Jejunum (tissue), 1 donor: Measurements from ENCODE around the genes CASD1 and PPP1R9A.

- PRO-cap: no peak
Measured at GRCh38 chr7:94392052-94392566, 2.6 kb upstream of the COL1A2 start.

DNA sequence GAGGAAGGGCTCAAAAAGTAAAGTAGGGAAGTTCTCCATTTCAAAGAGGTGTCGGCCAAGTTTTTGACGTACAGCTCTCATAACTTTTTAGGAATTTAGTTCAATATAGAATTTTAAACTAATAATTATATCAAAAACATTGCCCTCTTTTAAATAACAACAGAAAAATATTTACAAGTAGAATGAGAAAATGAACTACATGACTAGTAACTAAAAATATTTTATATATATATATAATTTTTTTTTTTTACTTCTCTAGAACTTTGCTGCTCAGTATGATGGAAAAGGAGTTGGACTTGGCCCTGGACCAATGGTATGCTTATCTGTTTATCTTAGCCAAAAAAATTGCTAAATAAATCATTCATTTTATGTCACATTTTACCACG, 6.6 kb downstream of the COL1A2 start:
- PRO-cap: no peak

DNA sequence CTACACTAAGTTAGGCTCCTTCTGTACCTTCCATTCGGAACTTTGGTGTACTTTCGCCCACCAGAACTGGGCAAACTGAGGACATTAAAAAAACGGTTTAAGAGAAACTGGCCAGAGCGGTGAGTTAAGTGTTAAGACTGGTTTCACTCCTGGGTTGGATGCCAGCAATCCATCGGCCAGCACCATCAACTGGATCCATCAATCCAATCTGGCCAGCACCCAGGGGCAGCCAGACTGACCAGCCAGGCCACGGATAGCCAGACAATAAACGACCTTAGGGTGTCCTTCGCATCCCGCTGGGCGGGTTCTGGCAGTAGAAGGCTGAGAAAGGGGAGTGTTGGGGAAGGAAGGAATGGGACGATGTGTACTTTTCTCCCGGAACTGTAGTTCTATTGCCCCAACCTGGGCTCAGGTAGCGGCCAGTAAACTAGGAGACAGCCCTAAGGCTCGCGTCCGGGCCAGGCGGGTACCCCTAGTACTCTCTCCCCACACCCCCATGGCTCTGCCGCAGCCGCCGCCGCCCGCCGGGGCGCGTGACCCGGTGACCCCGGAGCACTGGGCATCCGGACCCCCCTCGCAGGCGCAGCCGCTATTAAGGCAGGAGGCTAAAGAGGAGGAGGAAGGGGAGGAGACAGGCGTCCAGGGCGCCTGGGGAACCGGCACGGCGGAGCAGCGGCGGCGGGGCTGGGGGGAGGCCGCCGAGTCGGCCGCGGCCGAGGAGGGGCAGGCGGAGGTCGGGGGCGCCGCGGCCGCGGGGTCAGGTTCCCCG, at the start of gene CASD1:
Gene CASD1 (plus strand): TSS at position 629 of the 769 bp plus-strand sequence.
- PRO-cap: bidirectional peak, plus-strand start at position 638 of the sequence, minus-strand start at position 498 of the sequence

- PRO-cap: no peak
Measured at GRCh38 chr7:94511781-94512337, 2.2 kb downstream of the CASD1 start.

- PRO-cap: no peak
Measured at GRCh38 chr7:94529352-94529986, 19.9 kb downstream of the CASD1 start.

GRCh38 chr7:94530825-94531632, 21.4 kb downstream of the CASD1 start:
- PRO-cap: no peak

GRCh38 chr7:94654858-94655435, 986 bp downstream of the SGCE start:
- PRO-cap: no peak

DNA sequence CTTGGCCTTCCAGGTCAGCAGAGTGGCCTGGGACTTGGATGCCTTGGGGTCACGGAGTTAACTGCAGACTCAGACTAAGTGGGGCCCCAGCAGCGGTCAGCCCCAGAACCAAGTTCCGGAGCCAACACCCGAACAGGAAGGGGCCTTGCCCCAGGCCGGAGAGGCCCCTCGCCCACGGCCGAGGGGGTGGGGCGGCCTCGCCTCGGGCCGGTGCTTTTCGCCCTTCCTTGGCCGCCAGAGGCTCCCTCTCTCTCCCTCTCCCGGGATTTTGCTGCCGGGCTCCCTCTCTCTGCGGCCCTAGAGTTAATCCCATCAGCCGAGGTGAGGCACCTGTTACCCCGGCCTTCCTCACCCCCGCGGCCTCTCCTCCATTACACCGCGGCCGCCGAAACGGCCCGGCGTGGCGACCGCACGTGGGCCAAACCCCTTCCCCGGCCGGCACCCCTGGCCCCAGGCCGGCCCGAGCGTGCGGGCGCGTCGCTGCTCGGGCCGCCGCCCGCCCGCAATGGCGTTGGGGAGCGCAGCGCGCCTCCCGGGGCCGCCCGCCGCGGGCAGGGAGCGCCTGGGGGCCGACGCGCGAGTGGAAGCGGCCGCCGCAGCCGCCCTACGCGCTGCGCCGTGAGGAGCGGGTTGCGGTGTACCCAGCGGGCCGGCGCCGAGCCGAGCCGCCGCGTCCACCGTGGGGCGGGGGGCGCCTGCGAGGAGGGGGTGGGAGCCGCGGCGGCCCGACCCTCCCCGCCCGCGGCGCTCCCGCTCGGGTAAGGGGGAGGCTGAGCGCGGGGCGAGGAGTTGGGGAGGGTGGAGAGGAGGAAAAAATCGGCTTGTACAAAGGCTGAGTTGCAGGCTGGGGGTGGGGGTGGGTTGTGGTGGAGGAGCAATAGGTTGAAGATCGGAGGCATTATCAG, at the start of gene PPP1R9A:
Gene PPP1R9A (plus strand): TSS at position 213 of the 905 bp plus-strand sequence.
- PRO-cap: unidirectional peak, minus-strand start at position 507 of the sequence; bidirectional peak, plus-strand start outside the sequence, minus-strand start at position 760 of the sequence

DNA sequence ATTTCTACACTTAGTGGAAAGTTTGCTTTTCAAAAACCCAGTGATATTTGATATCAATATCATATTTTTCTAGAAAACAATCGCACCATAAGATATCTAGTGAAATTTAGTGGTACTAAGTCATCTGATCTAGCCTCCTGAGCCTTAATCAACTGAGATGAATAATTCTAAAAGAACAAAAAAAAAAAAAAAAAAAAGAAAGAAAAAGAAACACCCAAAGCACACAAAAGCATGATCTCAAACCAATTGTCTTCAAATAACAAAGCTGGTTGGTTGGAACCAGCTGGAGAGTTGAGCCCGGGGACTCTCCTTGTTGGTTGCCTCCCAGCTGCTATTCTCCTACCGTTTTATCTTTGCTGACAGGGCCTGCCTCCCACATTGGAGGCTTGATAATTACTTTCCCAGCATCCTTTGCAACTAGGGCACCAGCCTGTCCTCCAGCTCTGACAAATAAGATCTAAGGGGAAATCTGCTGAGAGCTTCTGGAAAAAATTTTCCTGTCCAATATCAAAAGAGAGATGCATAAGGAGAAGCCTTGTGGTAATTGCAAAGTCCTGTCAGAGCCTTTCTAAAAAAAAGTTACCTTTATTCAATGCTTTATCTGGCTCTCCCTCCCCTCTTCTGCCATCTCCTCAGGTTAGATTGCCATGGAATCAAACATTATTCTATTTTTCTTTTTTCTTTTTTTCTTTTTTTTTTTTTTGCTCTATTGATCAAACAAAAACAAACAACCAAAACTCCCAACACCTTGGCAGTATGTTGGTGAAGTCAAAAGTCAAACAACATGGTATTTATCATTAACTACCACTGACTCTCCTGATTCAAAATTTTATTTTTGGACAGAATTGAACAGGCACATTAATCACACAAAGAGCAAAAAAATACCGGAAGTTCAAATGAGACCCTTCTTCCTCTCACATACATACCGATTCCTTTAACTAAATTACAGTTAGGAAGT, 6.7 kb downstream of the PON1 start:
- PRO-cap: no peak

DNA sequence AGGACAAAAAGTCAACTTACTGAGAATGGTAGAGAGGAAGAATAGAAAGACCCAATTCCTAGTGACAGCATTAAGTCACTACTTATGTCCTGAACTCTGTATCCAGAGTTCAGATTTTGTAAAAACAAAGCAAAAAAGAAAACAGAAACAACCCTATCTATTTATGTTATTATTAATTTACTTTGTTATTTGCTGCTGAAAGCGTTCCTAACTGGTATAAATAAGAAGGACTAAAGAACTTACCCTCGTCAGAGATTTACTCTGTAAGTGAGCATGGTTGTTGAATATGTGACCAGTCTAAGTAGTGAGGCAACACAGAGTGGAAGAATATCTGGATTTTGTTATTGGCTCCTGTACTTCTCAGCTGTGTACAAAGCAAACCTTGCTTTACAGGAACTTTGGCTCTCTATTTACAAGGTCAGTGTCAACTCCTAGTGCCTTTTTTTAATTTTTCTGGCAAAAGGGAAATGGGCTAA, 35.8 kb downstream of the PDK4 start:
- PRO-cap: no peak

DNA sequence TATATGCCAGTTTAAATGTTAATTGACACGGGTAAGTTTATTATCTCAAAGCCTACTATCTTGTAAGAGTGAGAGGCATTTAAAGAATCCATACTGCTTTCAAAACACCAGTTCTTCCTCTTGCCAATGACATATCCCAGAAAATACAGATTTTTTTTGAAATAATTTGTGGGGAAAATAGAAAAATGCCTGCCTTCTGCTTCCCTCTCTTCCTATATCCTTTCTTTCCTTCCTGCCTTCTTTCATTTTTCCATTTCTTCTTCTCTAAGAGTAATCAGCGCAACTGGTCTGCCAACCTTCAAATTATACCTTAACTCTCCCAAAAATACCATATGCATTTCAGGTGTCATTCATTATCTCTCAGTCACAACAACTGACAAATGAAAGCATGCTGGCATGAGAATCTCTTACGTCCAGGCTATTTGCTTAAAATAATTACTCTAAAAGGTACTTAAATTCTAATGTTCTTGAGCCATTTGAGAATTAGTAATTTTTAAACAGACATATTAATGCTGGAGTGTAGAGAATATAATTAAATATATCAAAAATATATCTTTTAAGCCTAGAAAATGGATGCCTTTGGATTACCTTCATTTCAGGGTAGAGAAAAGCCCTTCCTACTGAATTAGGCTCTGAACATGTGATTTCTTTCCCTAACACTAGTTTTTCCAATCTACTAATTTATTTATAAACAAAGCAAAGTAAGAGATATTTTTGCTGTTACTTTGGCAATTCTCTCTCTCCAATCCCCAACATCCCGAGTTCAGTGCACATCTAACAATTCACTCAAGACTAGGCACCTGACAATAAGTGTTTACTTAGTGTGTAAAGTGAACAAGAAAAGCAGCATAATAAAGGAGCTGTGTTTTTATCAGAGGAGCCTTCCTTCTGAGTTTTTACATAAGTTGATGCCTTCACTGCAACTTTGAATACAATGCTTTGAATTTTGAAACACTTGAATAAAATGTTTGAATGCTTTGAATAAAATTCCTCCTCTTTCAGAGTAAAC, 11.9 kb downstream of the PDK4 start:
- PRO-cap: unidirectional peak, minus-strand start at position 754 of the sequence

- PRO-cap: no peak
Measured at GRCh38 chr7:95588257-95588797, 8.0 kb downstream of the PDK4 start.

- PRO-cap: no peak
Measured at GRCh38 chr7:95591048-95591825, 5.1 kb downstream of the PDK4 start.

DNA sequence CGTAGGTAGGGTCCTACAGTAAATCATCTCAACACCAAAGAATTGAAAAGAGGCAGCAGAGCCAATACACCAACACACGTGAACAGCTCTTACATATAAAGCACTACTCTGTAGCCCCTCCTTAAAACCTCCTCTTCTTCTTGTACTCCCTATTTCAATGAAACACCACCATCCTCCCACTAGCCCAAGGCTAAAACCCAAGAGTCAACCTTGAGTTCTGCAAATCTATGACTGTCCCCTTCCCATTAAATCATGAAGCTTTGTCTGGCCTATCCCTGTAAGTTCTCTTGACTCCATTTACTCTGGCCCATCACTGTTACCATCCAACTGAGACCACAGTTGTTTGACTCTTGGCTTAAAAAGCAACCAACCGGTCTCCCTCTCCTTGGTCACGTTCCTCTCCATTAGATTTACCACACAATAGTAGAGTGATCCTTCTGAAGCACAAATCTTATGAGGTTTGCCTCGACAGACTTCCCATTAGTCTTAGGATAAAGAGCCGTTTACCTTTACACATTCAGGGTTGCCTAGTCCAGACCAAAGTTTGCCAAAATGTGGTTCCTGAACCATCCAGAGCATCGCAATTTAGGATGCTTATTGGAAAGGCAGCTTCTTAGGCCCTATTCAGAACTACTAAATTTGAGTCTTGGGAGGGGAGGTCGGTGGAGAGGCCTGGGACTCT, 119.1 kb downstream of the SLC25A13 start:
- PRO-cap: no peak

DNA sequence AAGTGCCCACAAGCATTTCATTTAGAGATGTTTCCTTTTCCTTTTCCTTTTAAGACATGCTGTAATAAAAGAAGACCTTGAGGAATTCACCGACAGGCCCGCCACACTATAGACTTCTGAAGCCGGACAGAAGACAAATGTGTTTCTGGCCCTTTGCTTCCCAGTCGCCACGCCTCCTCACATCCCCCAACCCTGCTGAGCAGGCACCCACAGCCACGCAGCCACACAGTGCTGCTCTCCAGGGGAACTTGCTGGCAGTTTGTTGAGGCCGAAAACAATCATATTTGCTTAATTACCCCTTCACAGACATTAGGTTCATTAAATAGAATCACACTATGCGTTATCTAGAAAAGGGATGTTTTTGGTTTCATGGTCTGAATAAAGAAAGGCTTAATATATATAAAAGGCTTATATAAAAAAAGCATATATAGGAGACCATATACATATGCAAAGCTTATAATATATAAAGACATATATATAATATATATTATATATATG, 83.3 kb downstream of the SLC25A13 start:
- PRO-cap: no peak

DNA sequence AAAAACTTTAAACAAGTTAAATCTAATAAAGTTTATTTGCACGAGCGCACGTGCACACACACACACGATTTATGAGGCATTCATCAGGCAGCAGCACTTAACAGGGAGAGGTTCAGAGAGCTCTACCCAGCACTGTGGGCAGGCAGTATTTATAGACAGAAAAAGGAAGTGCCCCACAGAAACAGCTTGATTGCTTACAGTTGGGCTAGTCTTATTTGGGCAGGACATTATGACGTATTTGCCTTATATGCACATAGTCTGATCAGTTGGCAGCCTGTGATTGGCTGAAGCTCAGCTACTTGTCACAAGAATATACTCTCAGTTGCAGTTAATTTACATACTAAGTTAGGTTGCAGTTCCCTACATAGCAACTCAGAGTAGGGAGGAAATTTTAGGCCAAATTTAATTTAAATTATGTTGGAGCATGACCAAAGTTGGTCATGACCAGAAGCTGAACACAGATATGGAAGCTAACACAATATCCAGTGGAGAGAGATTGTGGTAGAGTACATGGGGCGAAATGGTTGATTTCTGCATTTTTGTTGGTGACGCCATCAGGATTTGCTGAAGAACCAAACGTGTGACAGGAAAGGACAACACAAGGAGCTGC, 1.1 kb upstream of the SDHAF3 start:
- PRO-cap: no peak

DNA sequence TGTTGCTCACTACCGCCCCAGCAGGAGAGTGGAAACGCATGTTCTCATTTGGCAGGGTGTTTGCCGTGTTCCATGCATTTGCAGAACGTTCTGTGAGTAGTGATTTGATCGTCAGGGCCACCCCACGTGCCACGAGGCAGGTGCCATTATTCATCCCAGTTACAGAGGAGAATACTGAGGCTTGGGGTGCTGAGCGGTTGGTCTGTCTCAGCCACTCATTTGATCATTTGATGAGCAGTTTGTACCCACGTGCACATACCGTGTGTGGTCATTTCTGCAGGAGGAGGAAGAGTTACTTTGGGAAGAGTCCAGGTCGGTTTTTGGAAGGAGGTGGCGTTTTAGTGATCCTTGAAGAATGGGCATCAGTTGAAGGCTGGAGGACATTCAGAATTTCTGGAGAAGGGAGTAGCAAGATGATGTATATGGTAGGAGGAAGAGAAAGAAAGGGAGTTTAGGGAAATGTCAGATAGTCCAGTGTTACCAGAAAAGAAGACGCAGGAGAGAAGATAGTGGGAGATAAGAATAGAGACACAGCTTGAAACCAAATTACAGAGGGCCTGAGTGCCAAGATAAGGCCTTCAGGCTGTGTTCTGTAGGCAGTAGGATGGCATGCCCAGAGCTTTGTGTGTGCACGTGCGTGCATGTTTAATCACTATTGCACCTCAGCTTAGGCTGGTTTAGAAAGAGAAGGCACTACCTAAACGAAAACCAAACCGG, 36.2 kb upstream of the BHLHA15 start:
- PRO-cap: no peak

- PRO-cap: no peak
Measured at GRCh38 chr7:98202336-98203090, 8.7 kb upstream of the BHLHA15 start.

- PRO-cap: no peak
Measured at GRCh38 chr7:98214859-98215360, 3.7 kb downstream of the BHLHA15 start.

- PRO-cap: no peak
Measured at GRCh38 chr7:98291640-98292109, 10.2 kb downstream of the BRI3 start.